HEK293 (cell line): ENCODE measurements around a stretch of chr2.

- PRO-cap = no peak
- RRBS, 2 experiments = no CpG with 5 or more reads among the region's 3 CpGs
These were observed 20.0 kb downstream of the SERTAD2 start for GRCh38 chr2:64633600-64634165.

- PRO-cap = no peak
- RRBS, 2 experiments = no CpG with 5 or more reads among the region's 8 CpGs
These were observed 151.1 kb upstream of the SLC1A4 start for GRCh38 chr2:64837970-64838679.

DNA sequence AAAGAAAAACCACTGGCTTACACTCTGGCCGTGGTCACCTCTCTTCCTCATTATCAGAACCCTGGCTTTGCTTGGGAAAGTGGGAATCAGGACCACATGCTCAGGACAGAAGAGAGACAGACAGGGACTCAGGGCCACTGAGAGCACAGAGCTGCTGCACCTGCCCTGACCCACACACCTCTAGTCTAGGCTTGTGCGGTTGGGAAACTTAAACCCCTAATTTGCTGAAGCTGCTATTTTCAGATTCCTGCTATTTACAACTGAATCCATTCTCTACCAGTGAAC, 51.6 kb upstream of the SLC1A4 start:
- PRO-cap = no peak
- RRBS, 2 experiments = no CpG with 5 or more reads among the region's 2 CpGs

- PRO-cap = bidirectional peak, plus-strand start at chr2:65055965, minus-strand start at chr2:65055916; bidirectional peak, plus-strand start at chr2:65056442, minus-strand start at chr2:65056168
- RRBS, 2 experiments = under 1 to 2% methylated on average over 25 to 27 of the region's 49 CpGs
These were observed 438 bp upstream of the CEP68 start for GRCh38 chr2:65055630-65056325.

DNA sequence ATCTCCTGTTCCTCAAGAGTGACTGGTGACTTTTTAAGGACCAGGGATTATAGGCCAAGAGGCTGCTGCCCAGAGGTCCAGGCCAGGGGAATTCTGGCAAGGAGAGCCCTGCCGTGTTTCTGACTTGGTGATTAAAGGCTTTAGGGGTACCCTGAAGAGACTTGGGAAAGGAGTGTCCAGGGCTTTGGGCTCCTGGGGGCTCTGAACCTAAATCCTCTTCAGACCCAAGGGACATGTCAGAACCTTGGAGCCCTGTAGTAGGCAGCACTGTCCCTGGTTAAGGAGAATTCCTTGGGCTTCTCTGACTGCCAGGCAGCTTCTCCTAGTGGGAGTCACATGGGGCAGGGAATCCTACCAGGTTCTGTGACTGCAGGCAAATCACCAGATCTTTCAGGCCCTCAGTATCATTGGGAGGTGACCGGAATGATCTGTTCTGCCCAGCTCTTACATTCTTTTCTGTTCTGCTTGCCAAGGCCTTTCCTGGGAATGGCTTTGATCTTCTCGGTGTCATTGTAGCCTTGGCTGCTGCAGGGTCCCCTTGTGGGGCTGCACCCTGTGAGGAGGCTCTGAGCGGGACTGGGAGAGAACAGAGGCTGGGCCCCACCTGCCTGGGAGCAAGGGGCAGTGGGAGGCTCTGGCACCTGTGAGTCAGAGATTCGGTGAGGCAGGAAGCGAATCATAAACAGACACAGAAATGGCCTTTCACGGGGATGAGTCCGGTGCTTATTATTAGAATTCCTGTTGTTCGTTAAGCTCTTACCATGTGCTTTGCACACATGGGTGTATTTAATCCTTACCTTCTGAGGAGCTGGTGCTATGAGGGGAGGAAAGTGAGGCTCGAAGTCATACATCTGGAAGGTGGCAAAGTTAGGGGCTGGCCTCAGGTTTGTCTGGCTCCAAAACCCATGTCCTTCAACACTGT, 14.0 kb downstream of the CEP68 start:
- PRO-cap = no peak
- RRBS, 2 experiments = no CpG with 5 or more reads among the region's 10 CpGs

DNA sequence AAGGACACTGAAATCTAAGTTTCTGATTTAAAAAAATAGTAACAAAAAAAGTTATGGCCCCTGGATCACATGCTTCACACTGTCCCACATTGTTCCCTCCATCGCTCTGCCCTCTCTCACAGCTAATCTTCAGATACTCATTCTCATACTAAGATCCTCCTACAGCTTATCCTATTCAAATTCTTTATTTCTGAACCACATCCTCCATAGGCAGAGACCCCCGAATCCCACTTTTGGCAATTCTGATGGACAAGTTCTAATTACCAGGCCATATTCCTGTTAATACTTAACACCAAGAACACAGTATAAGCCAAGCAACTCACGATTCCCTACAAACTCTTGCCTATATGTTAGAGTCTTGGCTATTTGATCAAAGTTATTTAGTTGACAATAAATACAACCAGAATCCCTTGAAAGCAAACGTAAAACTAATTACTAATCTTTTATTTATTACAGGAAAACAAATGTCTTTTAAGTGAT, 34.2 kb downstream of the CEP68 start:
- PRO-cap = no peak
- RRBS, 2 experiments = no CpG with 5 or more reads among the region's 4 CpGs

GRCh38 chr2:65125373-65125813, 4.5 kb downstream of the RAB1A start:
- PRO-cap = no peak
- RRBS, 2 experiments = no CpG with 5 or more reads among the region's 8 CpGs

DNA sequence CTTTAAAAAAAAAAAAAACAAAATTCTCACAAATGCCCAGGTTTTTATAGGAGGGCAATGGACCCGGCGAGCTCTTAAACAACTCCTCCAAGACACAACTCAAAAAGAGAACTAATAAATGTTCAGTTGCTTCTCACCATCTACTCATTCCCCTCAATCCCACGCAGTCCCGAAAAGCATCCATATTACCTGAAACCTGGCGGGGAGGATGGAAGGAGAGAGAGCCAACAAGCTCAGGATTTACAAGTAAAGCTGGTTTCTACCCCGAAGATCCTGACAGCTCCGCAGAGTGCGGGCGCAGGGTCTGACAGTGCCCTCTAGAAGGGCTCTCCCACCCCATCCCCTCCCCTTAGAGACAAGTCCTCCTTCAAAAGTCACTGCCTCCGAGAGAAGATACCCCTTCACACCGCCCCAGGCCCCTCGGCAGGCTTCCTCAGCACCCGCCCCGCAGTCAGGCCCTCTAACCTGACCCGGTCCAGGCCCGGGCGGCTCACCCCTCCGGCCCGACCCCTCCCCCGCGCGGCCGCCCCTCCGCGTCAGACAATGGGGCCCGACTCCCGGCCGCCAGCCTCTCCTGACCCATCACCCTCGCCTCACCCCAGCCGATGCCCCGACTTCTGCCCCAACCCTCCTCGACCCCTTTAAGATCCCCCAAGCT, 582 bp downstream of the RAB1A start:
- PRO-cap = bidirectional peak, plus-strand start at position 539 of the sequence, minus-strand start at position 462 of the sequence
- RRBS, 2 experiments = under 1 to 1% methylated on average over 10 of the region's 32 CpGs

- PRO-cap = no peak
- RRBS, 2 experiments = no CpG with 5 or more reads among the region's 4 CpGs
These were observed 29.9 kb upstream of the RAB1A start for GRCh38 chr2:65159787-65160263.

DNA sequence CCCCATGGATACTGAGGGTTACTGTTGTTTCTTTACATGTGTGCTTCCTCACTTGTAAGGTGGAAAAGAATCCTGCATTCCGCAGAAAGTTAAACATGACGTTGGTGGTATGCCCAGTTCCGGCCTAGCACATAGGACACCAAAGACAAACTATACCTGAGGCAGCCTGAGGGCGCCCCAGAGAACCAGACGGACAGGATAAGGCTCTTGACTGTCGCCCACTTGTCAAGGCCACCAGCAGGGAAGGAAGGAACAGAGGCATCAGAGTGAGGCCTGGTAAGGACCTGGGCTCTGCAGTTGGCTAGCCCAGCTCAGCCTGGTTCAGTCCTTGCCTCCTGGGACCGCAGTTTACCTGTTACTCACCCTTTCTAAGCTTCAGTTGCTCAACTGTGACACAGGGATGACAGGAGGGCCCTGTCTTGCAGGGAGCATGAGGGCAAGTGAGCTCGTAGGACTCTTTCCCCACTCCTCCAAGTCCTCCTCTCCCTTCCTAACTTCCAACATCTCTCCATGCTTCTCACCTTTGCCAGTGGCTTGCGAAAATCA, 82.1 kb downstream of the ACTR2 start:
- PRO-cap = no peak
- RRBS, 2 experiments = no CpG with 5 or more reads among the region's 9 CpGs

DNA sequence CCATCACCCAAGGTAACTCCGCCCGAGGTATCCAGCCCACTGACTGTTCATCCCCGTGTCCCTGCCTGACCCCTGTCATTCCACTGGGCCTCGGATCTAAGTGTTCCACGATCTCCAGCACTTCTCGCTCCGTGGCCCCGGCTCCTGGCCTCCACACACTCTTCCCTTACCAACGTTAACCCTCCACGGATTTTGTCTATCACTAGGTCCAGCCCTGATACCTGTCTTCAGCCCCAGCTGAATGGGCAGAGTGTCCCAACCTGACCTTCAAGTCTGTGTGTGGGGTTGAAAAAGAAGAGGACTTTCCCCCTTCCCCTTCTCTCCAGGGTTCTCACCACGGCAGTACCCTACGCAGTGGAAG, 37.4 kb downstream of the SPRED2 start:
- PRO-cap = no peak
- RRBS, 2 experiments = no CpG with 5 or more reads among the region's 12 CpGs

- PRO-cap = no peak
- RRBS, 2 experiments = no CpG with 5 or more reads among the region's 5 CpGs
These were observed 10.2 kb downstream of the SPRED2 start for GRCh38 chr2:65422058-65422772.

DNA sequence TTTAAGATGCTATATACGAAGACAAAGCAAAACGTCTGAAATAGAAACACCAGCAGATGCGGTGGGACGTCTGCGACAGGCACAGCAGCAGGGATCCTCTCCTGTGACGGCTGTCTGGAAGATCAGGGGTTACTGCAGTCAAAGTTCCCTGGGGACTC, 2.3 kb downstream of the SPRED2 start:
- PRO-cap = no peak
- RRBS, 2 experiments = no CpG with 5 or more reads among the region's 6 CpGs

GRCh38 chr2:65553180-65553668, 120.8 kb upstream of the SPRED2 start:
- PRO-cap = no peak
- RRBS, 2 experiments = no CpG with 5 or more reads among the region's 10 CpGs

DNA sequence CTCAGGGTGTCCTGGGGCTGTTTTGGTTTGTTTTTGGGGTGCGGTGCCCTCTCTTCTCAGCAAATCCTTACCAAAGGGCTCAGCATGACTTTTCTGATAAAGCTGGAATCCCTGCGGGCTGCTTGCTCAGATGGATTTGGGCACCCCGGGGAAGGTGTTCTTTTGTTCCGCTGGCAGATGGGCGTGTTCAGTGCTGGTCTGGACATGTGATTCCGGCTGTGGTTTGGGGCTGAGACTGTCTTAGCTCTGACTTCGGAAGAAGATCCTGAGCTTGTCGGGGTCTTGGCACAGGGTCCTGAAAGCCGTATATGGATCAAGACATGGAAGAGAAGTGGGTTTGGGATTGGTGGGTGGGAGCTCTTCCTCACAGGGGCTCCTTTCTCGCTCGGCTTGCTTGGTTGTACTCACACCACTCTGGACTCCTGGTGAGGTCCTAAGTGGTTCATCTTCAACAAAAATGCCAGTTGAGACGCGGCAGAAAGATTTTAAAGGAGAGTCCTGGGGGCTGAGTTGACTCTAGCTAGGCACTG, 134.3 kb upstream of the SPRED2 start:
- PRO-cap = no peak
- RRBS, 2 experiments = 70 to 90% methylated on average over 4 of the region's 13 CpGs

DNA sequence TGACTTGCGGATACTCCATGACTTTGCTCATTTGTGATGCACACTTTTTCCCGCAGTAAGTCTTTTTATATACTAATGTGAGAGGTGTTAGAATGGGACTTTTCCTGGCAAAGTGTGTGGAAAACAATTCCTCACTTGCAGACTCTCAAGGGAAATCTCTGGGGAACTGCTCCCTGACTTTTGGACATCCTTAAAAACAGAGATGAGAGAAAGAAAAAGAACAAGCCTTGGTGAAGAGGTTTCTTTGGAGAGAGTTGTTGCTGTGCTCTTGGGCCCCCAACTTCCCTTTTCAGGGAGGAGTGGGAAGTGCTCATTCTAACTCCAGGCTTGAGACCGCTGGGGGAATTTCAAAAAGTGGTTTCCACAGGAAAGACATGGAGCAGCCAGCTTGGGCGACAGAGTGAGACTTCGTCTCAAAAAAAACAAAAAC, 142.6 kb upstream of the SPRED2 start:
- PRO-cap = no peak
- RRBS, 2 experiments = no CpG with 5 or more reads among the region's 5 CpGs

DNA sequence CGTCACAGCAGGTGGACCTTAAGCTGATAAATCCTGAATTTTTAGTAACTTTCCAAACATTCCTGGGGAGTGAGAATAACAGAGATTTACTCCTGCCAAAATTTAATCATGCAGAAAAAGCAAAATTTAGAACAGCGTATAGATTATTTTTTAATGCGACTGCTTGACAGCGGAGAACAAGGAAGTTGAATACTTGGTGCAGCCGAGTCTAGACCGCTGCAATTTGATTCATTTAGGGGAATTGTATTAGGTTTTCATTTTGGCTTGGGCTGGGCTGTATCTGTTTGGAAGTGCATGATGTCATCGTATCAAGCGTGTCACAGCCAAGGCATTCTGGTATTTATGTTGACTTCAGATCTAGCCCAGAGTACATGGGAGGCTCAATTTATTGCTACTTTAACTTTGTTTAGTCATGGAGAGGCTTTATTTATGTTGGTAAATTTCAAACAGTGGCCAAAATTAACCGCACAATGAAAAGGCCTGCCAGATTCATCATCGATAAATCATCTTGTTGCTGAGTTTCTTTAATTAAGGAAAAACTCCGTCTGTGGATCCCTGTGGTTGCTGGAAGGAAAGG, 230.2 kb upstream of the SPRED2 start:
- PRO-cap = bidirectional peak, plus-strand start at position 343 of the sequence, minus-strand start at position 225 of the sequence
- RRBS, 2 experiments = no CpG with 5 or more reads among the region's 11 CpGs

DNA sequence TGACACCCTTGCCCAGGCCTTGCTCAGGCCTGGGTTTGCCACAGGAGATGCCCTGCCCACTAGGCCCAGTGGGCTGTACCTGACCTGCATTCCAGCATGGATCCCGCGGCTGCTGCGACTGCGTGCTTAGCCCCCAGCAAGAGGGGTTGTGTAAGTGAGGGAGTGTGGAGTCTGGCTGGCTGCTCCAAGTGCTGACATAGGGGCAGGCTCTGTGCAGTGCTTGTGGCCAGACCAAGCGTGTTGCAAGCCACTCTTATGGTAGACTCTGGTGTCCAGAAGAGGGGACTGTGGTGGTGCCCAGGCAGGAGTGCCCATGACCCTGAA, 491.8 kb upstream of the MEIS1 start:
- PRO-cap = no peak
- RRBS, 2 experiments = no CpG with 5 or more reads among the region's 5 CpGs

DNA sequence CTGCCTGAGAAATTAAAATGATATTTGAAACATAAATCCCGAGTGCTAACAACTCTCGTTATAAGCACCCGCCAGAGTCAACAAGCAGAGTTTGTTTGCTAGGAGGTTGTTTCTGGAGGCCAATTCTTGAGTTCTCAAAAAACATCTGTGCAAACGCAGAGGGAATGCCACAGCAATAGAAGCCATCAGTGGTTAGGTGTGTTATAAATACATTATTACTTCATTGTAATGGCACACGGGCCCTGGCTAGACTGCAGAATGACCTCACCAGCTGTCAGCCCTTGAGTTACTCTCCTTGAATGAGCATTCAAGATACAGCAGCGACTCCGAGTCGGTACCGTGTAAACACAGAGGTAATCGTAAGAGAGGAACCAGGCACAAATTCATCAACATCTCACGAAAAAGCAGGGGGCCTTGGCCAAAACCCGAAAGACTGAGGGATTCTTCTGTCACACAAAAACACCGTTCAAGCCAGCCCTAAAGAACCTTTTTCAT, 133.9 kb upstream of the MEIS1 start:
- PRO-cap = no peak
- RRBS, 2 experiments = no CpG with 5 or more reads among the region's 13 CpGs

DNA sequence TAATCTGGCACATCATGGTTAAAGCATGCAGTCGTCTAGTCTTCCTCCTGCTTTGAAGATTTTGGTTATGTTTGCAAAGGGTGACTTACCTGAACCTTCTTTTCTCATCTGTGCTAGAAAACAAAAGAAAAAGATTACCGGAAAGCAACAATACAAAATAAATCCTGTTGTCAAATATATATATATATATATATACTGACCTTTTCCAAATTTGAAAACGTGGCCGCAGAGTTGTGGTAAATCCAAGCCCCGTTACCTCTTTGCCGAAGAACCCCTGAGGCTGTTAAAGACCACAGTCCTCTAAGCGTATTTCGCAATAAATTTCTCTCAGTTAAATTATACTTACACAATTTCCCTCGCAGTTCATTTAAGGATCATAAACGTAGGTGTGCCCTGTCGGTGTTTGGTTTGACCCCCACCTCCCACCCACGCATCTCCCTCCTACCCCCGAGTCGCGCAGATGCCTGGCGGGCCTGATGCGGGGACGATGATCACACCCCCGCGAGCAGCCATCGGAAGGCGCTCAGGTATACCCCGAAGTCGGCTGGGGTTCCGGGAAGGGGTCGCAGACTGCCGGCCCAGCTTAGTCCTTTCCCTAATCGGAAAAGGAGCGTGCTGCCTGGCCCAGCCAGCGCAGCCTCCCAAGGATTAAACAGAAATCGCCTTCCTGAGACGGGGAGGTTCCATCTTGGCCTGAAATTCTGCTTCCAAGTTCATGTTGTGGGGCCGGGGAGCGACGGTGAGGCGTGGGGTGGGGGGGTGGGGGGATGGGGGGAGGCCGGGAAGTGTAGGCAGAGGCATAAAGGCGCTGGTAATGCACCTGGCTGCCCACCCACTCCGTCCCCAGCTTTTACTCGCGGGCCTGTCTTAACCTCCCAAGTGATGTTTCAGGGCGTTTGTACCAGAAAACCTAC, 2.9 kb upstream of the MEIS1 start:
- PRO-cap = unidirectional peak, plus-strand start at position 459 of the sequence
- RRBS, 2 experiments = no CpG with 5 or more reads among the region's 42 CpGs